Kidney (tissue), 2 donors: ENCODE measurements around a stretch of chr1.

DNA sequence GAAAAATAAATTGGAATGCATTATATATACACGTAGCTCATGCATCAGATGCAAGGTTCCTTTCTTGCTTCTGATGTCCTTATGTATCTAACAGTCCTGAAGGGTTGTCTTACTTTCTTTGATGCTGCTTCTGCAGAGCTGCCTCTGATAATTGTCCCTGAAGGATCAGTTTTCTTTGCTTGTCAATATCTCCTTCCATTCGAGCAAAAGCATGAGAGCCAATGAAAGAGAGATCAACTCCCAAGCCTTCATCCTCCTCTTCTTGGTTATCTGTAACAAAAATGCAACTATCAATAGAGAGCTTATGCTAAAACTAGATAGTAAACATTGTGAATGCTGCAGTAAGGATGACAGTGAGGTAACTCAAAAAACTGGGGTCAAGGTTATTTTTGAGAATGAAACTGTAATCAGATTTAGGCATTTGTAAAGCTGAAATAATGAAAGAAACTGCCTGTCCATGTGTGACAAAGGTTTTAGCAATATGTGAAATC is 32.7 kb downstream of the GDAP2 start:
- PRO-cap = no peak
- RRBS = no CpG with 5 or more reads among the region's 2 CpGs

DNA sequence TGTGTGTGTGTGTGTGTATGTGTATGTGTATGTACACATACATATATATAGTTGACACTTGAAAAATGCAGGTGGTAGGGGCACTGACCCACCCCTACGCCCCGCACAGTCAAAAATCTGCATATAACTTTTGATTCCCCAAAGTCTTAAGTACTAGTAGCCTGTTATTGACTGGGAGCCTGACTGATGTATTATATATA is 30.5 kb downstream of the WDR3 start:
- PRO-cap = no peak
- RRBS = no CpG with 5 or more reads among the region's 2 CpGs

GRCh38 chr1:119000241-119001073 is 12.3 kb upstream of the TBX15 start:
- PRO-cap = no peak
- RRBS = 12% methylated on average over 31 of the region's 45 CpGs

DNA sequence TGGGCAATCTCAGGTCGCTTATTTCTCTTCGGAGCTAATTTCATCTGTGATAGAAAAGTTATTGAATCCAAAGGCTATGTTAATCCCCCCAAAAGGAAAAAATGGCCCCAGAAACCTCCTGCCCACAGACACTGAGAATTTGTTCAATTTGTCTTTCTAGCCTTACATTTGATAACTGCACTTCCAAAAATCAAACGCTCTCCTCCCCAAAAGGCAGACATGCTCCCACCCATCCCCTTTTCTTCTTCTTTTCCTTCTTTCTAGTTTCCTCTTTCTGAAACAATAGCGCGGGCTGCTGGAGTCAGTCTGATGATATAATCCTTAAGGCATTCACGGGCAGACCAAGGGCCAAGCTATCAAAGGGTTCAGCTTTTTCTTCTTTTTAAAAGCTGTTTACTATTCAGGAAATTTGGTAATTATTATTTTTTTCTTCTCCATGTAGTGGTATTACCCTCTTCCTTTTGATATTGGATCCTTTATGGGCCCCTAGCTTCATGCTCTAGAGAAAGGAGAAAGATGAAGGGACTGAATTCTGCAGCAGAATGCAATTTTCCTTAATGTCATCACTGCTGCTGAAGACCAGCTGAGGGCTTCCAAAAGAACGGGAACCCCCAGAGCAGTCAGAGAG is 20.9 kb upstream of the TBX15 start:
- PRO-cap = no peak
- RRBS = no CpG with 5 or more reads among the region's 7 CpGs

- PRO-cap = no peak
- RRBS = no CpG with 5 or more reads among the region's 8 CpGs
Observed at GRCh38 chr1:119372385-119373202, 4.0 kb downstream of the HAO2 start.

DNA sequence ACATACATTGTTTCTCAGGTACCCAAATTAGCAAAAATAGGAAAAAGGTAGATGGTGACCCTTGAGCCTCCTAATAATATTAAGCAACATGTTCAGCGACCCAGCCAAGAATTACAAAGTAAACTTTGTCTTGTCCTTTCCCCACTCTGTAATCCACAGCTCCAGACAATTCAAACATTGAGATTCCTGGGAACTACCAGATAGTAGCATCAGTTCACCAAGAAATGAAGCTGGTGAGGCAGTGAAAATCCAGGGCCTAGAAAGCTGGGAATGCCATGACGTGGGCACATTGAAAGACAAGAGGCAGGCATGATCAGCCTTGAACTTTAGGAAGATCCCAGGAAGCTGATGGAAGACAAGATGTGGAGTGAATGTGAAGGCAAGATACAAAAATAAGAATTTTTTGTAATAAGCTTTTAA is 11.8 kb downstream of the HAO2 start:
- PRO-cap = no peak
- RRBS = no CpG with 5 or more reads among the region's 2 CpGs

DNA sequence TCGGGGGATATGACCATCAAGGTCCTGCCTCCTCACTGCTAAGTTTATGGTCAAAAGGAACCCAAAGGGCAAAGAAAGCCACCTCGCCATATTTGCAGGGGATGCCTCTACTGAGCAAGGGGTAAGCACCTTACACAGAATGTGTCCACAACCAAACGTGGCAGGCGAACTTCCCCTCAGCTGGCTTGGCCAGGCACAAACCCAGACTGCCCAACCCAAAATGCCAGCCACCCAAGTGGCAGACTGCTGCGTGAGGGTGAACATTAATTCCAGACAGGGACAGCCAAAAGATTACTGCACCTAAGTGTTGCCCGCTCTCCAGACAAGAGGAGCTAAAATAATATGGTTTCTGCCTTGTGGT is 16.0 kb downstream of the ZNF697 start:
- PRO-cap = no peak
- RRBS = no CpG with 5 or more reads among the region's 6 CpGs

GRCh38 chr1:119653644-119654099 is 5.6 kb upstream of the ZNF697 start:
- PRO-cap = no peak
- RRBS = no CpG with 5 or more reads among the region's 2 CpGs

- PRO-cap = no peak
- RRBS = no CpG with 5 or more reads among the region's 2 CpGs
Observed at GRCh38 chr1:119729222-119729553, 17.5 kb downstream of the PHGDH start.

GRCh38 chr1:119774919-119775588 is 6.3 kb upstream of the HMGCS2 start:
- PRO-cap = no peak
- RRBS = no CpG with 5 or more reads among the region's 5 CpGs

DNA sequence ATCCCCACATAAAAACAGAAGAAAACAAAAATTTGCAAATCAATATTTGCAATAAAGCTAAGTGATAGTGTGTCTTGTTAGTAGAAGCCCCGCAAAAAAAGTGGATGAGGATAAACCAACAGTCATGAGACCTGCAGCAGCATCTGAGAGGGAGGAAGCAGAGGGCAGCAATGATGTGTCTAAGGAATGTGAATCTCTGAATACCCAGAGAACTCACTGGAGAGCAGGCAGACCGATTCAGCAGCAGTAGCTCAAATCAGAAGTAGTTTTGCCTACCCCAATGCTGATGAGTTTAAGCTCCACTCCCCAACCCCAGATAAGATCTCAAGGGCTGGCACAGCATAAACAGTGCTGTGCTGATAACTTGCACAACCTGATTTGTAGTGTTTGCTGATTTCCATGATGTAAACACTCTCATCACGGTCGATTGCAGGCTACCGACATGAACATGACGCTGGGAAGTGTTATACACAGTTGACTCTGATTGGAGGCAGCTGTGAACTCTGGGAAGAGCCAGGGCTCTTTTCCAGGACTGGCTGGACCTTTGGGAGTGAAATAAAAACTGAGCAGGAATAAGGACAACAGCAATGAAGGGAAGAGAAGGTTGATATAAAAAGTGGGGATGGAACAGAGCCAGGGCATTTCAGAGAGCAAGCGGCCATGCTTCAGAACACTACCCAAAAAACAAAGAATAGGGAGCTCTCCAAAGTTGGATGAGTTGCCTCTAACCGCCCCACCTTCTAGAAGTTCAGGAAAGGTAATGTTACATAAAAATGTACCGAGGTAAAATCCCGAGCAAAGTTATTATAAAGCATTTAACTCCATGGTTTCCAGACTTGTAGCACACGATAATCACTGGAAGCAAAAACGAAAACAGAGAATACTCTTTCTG is 11.3 kb upstream of the HMGCS2 start:
- PRO-cap = no peak
- RRBS = no CpG with 5 or more reads among the region's 12 CpGs

GRCh38 chr1:119919207-119919648 is 22.9 kb upstream of the ADAM30 start:
- PRO-cap = no peak
- RRBS = no CpG with 5 or more reads among the region's 7 CpGs

DNA sequence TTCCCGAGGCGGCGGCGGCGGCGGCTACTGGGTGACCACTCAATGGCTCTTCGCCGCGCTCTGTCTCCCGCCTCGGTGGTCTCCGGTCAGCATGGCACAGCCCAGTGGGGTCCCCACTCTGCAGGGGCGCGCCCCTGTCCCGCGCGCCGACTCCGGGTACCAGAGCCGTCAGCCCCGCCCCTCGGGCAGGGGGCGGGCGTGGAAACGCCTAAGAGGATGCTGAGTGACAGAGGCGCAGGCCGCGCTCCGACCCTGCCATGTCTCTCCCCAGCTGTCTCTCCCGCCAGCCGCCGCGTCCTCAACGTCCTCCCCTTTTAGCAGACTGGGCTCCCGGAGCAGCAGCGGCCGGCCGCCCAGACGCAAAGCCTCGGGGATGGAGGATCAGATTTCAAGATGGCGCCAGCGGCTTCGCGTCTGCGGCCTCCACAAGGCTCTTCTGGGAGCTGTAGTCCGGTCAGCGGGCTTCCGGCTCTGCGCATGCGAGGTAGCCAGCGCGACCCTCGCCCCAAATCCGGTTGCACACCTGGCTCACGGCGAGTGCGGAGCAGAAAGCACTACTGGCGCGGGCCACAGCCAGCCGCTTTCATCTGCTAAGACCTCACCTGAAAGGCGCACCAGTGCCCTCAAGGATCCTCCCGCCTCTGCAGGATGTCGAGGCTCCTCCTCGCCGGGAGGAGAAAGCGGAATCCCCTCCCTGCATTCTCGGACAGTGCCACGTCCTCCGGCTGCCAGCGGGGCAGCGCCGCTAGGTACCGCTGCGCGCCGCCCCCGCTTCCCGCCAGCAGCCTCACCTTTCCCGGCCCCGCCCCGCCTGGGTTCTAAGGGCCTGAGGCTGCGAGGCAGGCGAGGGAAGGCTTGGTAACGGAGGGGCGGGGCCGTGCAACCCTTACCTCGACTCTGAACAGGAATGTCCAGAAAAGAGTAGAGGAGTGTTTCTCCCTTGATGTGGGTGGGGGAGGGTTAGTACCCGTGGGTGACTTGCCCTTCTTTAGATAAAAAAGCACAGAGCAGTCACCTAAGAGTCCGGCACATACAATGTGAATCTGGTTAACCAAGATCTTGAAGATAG is 143.7 kb downstream of the NBPF8 start:
- PRO-cap = unidirectional peak, minus-strand start at position 154 of the sequence; bidirectional peak, plus-strand start at position 681 of the sequence, minus-strand start at position 364 of the sequence
- RRBS = no CpG with 5 or more reads among the region's 89 CpGs

DNA sequence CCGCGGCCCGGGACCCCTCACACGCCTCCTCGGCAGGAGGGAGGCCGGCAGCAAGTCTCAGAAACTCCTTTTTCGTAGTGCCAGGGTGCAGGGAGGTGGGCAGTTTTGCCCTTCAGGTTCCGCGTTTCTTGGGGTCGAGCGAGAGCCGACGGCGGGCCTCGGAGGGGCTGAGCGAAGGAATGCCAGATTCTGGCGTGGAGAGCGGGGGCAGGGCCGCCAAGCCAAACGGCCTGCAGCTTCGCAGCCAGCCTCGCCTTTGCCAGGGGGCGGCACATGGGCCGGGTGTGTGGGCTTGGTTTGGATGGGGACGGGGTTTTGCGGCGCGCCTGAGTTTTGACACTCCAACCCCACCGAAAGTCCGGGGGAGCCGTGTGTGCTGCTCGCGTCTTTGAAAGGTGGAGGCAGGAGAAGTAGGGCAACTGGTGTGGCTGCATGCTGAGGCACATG is 743 bp downstream of the NOTCH2NLR start:
- PRO-cap = unidirectional peak, minus-strand start at position 258 of the sequence
- RRBS = no CpG with 5 or more reads among the region's 33 CpGs

GRCh38 chr1:121521967-121522246 is 337.1 kb downstream of the SRGAP2C start:
- PRO-cap = no peak
- RRBS = no CpG with 5 or more reads among the region's 3 CpGs

- PRO-cap = no peak
- RRBS = 5% methylated on average over 3 of the region's 43 CpGs
Observed at GRCh38 chr1:143729263-143730014, 176.3 kb downstream of the H3-7 start.

- PRO-cap = no peak
- RRBS = no CpG with 5 or more reads among the region's 48 CpGs
Observed at GRCh38 chr1:143904264-143904944, 1.4 kb downstream of the H3-7 start.

GRCh38 chr1:144546133-144547221 is 46.2 kb upstream of the PPIAL4F start:
- PRO-cap = bidirectional peak, plus-strand start at chr1:144546977, minus-strand start at chr1:144546759
- RRBS = no CpG with 5 or more reads among the region's 40 CpGs

GRCh38 chr1:144952445-144953024 is 142.6 kb downstream of the SRGAP2B start:
- PRO-cap = no peak
- RRBS = no CpG with 5 or more reads among the region's 1 CpG

DNA sequence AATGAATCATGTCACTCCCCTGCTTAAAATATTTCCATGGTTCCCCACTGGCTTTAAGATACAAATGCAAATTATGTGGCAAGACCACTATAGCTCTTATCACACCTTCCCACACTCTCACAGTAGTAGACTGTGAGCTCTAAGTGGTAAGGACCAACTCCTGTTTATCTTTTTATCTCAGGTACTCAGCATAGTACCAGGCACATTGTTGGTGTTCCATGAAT is 53.5 kb downstream of the SRGAP2B start:
- PRO-cap = no peak